Cardiac atrium fibroblast (primary cell): Measurements from ENCODE around the genes ATXN1 and CAP2.

DNA sequence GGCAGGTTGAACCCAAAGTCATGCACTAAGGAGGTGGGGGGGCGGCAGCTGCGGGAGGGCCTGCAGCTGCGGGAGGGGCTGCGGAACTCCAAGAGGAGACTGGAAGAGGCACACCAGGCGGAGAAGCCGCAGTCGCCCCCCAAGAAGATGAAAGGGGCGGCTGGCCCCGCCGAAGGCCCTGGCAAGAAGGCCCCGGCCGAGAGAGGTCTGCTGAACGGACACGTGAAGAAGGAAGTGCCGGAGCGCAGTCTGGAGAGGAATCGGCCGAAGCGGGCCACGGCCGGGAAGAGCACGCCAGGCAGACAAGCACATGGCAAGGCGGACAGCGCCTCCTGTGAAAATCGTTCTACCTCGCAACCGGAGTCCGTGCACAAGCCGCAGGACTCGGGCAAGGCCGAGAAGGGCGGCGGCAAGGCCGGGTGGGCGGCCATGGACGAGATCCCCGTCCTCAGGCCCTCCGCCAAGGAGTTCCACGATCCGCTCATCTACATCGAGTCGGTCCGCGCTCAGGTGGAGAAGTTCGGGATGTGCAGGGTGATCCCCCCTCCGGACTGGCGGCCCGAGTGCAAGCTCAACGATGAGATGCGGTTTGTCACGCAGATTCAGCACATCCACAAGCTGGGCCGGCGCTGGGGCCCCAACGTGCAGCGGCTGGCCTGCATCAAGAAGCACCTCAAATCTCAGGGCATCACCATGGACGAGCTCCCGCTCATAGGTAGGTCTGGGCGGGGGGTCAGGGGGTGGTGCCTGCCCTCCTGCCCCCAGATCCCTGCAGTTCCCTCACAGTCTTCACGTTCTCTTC lies 166.2 kb downstream of the DTNBP1 start:
- RAMPAGE, long total RNA, result no peak

DNA sequence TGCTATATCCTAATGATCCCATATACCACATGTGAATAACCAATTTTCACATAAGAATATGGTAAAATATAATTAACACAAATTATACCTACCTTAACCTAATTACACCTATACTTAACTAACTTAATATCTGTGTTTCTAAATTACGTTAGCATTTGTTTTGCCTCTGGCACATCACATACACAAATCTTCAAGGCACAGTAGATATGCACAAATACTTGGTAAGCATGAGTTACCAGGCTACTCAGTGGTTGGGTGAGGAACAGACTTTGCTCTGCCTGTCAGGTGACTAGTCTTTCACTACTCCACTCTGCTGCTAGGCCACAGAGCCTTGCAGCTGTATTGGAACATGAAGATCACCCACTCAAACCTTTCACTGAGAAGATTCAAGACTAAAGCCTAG lies 47.1 kb downstream of the DTNBP1 start:
- RAMPAGE, long total RNA, result no peak

GRCh38 chr6:15709522-15709974 lies 46.7 kb upstream of the DTNBP1 start:
- RAMPAGE, long total RNA, result no peak

- RAMPAGE, long total RNA, result no peak
Measured at GRCh38 chr6:15879819-15880583, 217.2 kb upstream of the DTNBP1 start.

DNA sequence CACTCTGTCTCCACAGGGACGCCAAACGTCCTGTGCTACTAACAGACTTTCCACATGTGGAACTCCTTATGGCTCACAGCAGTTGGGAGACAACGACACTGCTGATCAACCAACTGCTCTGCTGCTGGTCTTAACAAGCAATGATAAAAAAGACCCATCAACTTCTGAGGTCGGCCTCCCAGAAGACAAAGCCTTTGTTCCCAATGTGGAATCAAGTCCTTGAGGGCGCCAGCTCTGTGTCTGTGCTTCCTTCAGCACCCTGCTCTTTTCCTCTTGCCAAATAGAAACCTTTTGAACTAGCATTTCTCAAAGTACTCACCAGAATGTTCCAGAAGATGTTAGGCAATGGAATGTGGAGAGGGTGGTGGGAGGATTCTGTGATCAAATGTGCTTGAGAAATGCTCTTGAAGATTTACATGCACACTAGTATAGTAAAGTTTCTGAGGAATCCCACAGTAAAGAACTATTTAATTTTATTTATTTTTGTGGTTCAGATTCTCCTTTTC lies 226.5 kb upstream of the DTNBP1 start:
- RAMPAGE, long total RNA, result no peak

DNA sequence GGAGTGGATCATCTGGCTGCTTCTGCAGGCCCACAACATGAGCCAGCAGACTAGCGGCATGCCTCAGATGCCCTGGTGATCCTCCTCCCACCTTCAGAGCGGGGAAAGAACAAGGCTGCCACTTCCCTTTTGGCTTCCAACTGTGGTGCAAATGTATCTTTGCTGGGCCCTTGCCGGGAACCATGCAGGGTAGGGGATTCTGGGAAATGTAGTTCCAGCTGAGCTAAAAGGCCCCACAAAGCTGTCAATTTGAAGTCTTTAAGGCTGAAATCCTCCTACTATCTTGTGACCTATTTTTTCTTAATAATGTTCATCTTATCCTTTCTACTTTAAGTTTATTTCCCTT lies 167.6 kb upstream of the MYLIP start:
- RAMPAGE, long total RNA, result no peak

- RAMPAGE, long total RNA, result no peak
Measured at GRCh38 chr6:16143453-16144379, 14.8 kb downstream of the MYLIP start.

GRCh38 chr6:16148252-16148837 lies 19.5 kb downstream of the MYLIP start:
- RAMPAGE, long total RNA, result no peak

DNA sequence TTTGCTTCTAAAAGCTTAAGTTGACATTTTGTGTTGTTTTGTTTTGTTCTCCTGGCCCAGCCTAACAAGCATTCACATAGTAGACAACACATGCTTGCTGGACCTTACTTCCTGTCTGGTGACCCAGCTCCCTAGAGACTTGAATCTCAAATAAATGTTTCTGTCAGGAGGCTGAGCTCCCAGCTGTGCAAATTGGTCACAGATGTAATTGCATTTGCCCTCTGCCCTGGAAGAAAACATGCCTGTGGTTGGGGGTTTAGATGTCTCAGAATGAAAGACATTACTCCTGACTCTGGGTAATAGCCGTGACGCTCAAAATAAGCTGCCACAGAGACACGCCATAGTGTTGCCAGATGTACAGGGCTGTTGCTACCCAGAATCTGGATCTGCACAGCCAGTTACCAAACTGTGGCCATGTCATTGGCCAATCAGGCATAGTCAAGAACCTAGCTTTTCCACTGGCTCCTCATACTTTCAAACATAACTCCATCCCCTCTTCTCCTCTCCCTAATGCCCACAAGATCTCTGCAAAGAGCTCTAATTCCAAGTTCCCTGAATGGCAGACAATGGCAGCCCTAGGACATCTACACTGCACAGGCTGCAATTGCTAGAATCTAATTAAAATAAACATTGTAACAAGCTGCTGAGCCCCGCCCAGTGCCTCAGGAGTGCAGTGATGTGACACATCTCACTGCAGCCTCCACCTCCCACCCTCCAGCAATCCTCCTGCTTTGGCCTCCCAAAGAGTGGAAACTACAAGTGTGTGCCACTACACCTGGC lies 32.9 kb upstream of the GMPR start:
- RAMPAGE, long total RNA, result no peak

DNA sequence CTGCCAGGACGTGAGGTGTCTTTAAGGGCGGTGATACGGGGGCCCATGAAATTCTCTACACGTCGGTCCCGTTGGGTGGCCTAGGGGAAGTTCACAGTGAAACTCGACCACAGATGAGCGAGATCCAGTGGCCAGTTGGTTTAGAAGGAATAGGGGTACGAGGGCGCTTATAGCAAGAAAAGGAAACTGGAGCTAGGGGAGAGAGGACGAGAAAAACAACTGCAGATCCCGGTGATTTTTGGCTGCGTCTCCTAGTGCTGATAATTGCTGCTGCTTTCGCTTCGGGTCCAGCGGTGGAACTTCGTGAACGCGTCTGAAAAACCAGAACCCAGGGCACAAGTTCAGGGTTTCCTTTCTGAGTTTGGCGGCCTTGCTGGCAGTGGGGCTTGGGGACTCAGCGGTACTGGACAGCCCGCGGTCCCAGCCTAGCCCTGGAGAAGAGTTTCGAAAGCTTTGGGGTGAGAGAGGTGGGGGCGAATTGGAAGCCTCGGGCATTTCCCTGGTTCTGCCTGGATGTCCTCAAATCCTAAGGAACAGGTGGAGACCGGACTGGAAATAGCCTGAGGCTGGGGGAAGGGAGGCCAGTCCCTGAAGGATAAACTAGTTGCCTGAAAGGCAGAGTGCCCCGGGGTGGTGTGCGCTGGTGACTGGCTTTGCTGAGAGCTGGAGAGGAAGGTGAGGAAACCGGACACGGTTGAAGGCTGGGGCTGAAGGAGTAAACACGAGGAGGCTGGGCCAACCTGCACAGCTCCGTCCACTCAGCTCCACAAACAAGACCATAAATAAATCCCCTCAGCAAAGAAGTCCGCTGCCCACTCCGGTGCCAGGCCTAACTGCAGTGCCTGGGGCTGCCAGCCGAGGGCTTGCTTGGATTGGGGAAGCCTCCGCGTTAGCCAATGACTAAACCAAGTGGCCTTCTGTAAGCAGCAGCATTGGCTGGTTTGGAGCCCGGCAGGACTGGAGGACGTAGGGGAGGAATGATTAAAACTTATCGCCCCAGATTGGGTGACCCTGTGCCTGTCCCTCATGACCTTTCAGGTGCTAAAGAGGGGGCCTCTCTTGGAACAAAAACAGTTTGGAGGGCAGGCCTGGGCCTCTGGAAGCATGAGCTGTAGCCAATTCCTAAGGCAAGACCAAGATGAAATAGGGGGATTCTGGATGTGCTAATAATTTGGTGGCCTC lies 934 bp downstream of the GMPR start:
- RAMPAGE, long total RNA, result no peak

- RAMPAGE, long total RNA, result no peak
Measured at GRCh38 chr6:16318340-16319038, 80.1 kb downstream of the GMPR start.

GRCh38 chr6:16439185-16439649 lies 200.8 kb downstream of the GMPR start:
- RAMPAGE, long total RNA, result no peak

DNA sequence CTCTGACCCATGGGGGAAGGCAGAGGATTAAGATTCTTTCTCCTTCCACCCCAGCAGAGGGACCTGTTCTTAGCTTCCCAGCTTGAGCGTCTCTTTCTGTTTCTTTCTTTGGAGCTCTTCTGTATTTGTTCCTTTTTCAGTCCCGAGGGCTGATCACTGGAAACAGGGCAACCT lies 220.1 kb downstream of the ATXN1 start:
- RAMPAGE, long total RNA, result no peak

DNA sequence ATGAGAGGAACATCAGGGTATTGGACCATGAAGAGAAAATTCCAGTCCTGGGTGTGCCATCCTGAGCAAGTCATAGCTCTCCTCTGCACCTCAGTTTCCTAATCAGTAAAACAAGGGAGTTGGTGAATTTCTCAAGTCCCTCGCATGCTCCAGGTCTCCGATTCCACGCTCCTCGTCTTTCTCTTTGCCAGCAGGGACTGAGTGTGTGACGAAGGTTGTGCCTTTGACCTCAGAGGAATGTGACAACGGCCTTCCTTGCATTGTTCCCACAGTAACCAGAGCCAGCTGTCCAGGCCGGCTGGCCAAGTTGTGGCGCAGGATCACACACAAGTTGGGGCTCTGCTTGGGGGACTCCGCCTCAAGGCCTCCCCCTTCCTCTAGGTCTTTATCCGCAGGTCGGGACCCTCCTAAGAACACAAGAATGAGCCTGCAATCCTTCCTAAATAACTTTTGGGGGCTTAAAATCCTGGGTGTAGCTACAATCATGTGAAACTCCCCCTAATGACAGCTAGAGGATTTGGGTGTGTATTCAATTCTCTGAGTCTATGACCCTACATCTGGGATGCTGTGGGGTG lies 217.2 kb downstream of the ATXN1 start:
- RAMPAGE, long total RNA, result no peak

DNA sequence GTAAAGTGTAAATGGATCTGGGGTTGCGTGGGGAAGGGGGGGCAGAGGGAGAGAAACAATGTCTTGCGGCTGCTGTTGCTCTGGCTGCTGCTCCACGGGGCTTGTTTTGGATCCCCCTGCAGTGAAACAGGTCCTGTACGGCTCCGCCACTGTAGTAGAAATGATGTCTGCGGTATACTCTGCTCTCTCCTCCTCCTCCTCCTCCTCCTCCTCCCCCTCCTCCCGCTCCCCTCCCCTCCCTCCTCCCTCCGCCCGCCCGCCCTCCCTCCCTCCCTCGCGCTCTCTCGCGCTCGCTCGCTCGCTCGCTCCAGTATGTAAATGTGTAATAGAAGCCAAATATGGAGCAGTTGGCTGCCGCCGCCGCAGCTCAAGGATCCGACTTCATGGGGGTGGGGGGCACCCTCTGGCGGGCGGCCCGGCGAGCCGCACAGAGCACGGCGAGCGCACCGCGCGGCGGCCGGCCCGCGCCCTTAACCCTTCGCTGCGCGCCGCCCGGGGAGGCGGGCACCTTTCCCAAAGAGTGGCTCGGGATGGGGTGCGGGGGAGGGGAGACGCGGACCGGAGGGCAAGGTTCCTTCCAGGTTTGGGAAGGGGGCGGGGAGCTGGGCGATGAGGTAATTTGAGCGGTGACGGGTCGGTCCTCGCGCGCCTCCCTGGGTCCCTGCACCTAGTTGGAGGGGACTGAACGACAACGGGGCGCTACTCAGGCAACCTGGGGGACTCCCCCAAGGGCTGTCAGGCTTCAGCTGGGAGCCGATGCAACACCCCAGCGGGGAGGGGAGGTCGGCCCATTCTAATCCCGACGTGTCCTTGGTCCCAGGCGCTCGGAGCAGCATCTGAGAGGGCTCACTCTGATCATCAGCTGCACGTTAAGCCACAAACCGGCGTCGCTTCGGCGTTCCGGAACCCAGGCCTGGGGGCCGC lies at the start of gene ATXN1:
Gene ATXN1 (minus strand): TSS at position 162 of the 924 bp plus-strand sequence.
- RAMPAGE, long total RNA, result start-site peak on the minus strand centred at position 172 of the sequence, 105 bp wide, 46 and 6 reads in 2 replicates

- RAMPAGE, long total RNA, result no peak
Measured at GRCh38 chr6:17167349-17167685, 65.5 kb downstream of the STMND1 start.

- RAMPAGE, long total RNA, result no peak
Measured at GRCh38 chr6:17279087-17279417, 2.1 kb upstream of the RBM24 start.

- RAMPAGE, long total RNA, result no peak
Measured at GRCh38 chr6:17392947-17393790, at the start of gene CAP2. CAP2 (plus strand) TSS chr6:17393595.

GRCh38 chr6:17393791-17394520 lies 561 bp downstream of the CAP2 start:
- RAMPAGE, long total RNA, result no peak

- RAMPAGE, long total RNA, result no peak
Measured at GRCh38 chr6:17584050-17584461, 16.0 kb upstream of the FAM8A1 start.